Retinal pigment epithelial cell (primary cell): Measurements from ENCODE around the gene UNC13C.

DNA sequence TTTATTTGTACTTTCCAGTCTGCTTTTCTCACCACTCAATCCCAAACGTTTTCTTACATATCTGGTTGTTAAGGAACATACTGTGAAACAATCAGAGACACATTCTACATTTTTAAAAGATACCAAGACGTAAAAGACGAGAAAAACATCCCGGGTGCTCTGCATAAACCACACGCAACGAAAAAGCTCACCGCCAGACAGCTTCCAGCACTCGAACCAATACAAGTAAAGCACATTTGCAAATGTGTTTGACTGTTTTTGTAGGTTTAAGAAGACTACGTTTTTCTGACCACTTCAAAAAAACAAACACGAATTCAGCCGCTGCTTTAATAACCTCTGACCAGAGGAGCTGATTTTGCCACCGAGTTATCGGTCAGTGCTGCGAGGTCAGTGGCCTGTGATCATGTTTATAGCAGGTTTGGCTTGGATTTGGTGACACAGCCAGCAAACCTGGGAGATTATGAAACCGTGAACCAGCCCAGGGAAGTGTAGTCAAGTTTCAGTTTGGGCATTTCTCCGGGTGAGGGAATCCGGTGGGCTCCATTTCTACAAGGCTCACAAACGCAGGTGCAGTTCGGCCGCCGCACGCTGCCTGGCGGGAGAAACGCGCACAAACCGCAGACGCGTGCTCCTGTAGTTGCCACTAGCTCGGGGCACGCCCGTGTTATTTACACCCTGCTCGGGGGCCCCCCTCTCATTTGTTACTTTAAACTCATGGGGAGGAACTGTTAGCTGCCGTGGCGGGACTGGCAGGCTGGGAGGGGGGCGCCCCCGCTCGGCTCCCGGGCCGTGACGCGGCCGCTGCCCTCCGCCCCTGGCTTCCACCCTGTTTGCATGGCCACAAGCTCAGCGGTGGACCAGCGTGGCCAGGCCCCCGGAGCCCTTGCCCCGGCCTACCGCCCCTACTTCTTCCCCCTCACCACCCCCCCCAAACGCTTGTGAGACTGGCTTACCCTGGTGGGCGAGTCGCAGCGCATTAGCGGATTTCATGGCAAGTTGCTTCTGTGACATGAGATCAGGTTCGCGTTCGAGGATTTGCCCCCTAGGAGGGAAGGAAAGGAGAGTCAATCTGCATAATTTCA, 13.5 kb upstream of the ONECUT1 start:
- RRBS, result 1% methylated on average over 9 of the region's 56 CpGs

DNA sequence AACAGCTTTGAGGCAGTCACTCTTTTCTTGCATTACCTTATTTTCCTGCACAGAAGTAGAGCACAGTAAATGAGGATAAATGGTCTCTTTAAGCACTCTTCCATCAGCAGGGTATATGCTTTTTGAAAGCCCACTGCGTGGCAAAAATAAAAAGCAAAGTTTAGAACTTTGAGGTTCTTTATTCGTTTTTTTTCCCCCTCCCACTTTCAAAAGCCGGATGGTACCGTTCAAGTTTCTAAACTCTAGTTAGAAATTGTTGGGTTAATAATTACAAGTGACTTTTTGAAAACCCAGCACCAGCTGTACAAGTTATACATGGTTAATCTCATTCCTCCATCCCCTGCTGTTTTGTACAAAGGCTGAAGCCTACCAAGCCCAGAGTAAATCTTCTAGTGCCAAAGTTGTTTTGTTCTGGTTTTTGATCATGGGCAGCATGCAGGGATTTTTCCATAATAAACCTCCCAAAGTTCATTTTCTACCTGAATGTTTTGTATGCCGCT, 48.6 kb downstream of the WDR72 start:
- RRBS, result no CpG with 5 or more reads among the region's 5 CpGs

- RRBS, result no CpG with 5 or more reads among the region's 16 CpGs
These were observed 71.5 kb upstream of the WDR72 start for GRCh38 chr15:53830775-53831496.

GRCh38 chr15:53978113-53979015, at the start of gene UNC13C:
Gene UNC13C, plus strand, starts transcription at chr15:53978441.
- RRBS, result no CpG with 5 or more reads among the region's 37 CpGs

GRCh38 chr15:55196118-55196802, 481 bp downstream of the RSL24D1 start:
- RRBS, result no CpG with 5 or more reads among the region's 31 CpGs

DNA sequence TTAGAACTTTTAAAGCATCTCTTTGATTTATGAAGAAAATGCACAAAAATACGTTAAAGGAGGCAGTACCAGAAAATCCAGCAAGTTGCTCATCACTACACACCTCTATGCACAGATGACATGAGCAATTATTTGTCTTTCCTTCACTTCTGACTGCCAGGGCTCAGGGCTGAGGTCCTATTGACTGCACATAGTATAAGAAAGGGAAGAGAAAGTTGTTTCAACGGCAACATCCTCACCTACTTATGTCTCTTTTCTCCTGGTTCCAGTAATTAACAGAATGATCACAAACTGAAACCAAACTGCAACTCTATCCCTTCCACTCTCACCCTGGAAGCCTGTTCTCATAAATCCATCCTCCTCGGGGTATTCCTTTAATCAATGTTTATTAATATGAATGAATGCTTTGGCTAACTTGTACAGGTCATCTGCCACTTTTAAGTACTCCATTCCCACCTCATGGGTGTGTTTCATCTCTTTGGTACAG, 34.6 kb downstream of the RAB27A start:
- RRBS, result no CpG with 5 or more reads among the region's 3 CpGs

GRCh38 chr15:55276980-55277751, 12.4 kb downstream of the RAB27A start:
- RRBS, result no CpG with 5 or more reads among the region's 9 CpGs

- RRBS, result no CpG with 5 or more reads among the region's 10 CpGs
These were observed 77.8 kb downstream of the NEDD4 start for GRCh38 chr15:55915521-55916166.

DNA sequence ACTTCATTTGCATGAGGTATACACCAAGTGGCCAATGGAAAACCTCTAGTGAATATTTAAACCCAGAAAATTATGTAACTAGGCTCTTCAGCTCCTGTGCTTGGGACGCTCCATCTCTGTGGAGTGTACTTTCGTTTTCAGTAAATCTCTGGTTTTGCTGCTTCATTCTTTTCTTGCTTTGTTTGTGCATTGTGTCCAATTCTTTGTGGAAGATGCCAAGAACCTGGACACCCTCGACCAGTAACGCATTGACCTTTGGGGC, 50.3 kb upstream of the NEDD4 start:
- RRBS, result no CpG with 5 or more reads among the region's 4 CpGs

- RRBS, result no CpG with 5 or more reads among the region's 1 CpG
These were observed 105.8 kb upstream of the NEDD4 start for GRCh38 chr15:56099185-56099677.

- RRBS, result no CpG with 5 or more reads among the region's 10 CpGs
These were observed 47.0 kb upstream of the ZNF280D start for GRCh38 chr15:56780237-56780693.

DNA sequence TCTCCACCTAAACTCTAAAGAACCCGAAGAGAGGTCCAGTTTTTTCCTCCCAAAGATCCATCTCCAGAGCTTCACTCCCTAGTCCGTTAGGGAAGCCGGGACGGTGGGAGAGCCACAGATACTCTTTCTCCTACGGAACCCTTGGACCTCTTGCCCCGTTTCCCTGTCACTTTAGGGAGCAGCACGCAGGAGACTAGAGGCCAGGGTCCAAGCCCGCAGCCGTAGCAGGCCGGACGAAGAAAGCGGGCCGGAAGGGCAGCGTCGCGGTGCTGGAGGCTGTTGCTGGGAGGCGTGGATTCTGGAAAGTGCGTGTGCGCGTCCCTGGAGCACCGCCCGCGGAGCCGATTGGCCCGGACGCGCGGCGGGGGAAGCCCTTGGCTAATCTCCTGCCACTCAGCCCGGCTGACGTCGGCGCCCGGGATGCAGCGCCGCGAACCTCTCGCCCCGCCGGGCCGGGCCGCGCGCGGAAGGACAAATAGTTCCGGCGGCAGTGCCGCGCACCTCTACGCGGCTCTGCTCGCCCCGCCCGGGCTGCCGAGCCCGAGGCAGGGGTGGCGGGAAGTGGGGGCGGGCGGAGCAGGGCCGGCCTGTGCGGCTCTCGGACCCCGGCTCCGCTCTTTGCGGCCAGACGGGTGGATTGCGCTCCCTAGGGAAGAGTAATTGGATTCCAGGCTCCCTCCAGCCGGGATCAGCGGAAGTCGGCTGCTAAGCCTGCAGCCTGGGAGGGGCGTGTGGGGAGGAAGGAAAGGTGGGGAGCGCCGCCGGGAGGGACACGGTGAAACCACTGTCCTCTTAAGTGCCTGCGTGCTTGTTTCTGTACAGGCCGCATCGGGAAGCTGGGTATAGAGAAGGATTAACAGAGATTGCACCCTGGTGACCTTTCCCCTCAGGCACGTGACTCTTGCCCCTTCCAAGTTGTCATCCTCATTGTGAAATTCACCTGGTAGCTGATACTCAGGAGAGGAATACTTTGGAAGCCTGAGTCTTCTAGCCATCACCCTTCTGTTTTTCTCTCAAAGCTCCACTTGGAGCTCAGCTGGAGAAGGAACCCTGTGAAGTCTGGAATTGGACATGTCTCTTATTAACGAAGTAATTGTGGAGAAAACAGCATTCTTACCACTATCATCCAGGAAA, 31.2 kb upstream of the TCF12 start:
- RRBS, result under 1% methylated on average over 41 of the region's 80 CpGs

DNA sequence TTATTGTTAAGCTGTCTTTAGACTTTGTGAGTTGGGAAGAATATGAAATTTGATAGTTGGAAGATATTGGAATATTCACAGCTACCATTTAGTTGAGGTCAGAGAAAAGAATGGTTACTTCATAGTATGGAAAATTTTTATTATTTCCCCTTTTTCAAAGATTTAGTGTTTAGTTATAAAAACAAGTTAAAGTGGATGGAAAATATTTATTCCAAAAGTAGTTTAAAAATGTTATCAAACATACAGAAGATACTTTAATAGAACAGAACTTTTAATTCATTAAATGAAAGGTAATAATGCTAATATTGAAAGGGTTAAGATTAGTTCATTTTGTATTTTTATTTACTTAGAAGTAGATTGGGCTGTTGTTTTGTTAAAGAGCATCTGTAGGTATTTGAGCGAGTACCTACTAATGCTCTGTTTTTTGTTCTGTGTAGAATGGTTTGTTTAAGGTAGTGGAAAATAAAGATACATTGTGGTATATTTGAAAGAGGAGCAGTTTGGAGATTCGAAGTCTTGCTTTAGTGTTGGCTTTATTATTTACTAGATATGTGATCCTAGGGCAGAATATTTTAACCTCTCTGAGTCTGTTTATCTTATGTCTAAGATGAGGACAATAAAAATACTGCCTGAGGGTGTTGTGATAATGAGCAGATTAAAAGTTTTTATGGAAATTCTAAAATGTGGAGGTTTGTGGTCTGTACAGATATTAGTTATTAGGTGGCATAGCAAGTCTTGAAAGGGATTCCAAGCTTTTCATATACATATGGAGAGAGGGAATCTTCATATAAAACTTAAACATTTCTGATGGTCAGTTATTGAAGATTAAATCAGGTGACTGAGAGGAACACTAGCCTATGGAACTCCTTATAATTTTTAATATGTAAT, 14.8 kb downstream of the TCF12 start:
- RRBS, result no CpG with 5 or more reads among the region's 2 CpGs

DNA sequence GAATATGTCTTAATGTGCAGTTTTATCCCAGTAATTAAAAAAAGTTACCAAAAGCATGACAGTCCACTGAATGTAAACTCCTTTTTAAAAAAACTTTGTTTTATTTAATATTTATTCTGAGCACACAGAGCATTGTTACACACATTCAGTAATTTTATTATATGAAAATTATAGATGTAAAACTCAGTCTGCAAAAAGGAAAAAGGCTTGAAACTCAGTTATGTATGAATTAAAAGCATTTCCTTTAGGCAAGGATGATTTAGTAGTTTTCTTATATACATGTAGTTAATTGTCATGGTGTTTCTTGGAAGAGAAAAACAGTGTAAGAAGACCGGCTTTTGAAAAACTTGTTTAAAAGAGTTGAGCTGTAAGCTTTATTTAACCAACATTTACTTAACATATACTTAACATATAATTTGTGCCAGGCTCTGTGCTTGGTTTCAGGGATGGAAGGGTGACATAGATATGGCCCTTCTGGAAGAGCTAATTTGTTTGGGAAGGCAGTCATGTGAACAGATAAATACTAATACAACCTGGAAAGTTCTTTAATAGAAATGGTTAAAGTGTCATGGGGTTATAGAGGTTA, 30.9 kb downstream of the TCF12 start:
- RRBS, result no CpG with 5 or more reads among the region's 1 CpG

GRCh38 chr15:57219194-57219585, 157.1 kb upstream of the CGNL1 start:
- RRBS, result no CpG with 5 or more reads among the region's 1 CpG

- RRBS, result no CpG with 5 or more reads among the region's 6 CpGs
These were observed 79.5 kb upstream of the CGNL1 start for GRCh38 chr15:57296781-57297228.

GRCh38 chr15:57305845-57306711, 70.2 kb upstream of the CGNL1 start:
- RRBS, result 1% methylated on average over 5 of the region's 35 CpGs

DNA sequence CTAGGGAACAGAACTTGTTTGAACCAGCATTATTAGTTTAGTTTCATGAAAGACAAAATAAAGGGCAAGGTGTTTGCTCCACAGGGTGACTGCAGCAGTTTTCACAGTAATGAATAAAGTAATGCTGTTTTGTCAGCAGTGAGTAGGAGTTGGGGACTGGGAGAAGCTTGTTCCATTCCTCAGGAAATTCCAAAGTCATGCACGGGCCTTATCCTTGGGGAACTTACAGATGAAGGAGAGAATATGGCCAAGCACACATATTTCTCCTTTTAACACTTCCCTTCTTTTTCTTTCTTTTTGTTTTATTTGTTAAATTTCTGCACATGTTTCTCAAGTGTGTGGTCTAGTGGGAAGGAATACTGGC, 100.4 kb downstream of the CGNL1 start:
- RRBS, result no CpG with 5 or more reads among the region's 1 CpG

GRCh38 chr15:57599309-57599642, 7.6 kb downstream of the MYZAP start:
- RRBS, result no CpG with 5 or more reads among the region's 4 CpGs

DNA sequence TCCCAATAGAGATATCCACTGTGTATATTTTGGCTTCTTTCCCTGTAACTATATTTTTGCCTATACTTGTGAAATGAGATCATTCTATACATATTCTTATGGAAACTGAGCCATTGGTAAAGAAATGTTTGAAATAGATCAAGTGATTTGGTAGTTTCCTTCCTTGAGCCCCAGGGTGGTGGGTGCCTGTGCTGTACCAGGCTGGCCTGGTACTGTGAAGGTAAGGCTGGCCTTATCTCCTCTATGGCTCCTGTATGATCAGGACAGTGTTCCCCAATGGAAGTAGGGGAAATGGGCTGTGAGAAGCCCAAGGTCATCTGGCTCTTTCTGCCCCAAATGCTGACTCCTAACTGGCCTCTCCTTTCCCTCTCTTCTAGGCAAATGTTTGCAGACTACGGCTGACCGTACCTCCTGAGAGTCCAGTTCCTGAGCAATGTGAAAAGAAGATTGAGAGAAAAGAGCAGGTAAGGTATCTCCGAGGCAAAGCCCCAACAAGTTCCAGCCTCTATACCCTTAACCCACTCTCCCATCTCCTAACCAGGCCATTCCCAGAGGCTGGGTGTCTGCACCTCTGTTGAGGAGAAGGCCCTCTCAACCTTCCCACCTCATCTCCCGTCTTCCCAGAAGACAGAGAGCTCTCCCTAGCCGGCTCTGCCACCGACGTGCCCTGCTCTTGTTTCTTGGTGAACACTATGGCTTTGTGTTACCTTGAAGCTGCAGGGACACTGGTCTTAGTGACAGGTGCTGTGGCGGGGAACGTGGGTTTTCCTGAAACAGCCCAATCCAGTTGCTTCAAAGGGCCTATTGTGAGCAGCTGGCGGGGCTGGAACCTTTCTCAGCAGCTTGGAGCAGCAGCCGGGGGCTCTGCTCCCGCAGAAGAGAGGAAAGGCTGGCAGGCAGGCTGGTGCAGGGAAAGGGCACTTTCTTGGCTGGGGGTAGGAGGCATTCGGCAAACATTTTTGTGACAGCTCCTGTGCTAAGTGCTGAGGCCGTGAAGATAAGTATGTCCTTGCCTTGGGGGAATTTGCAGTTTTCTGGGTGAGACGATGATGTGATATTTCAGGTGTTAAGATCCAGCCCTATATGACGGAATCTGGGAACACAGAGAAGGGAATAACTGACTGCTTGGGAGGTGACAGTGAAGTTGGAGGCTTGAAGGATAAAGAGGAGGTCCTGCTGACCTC, 12.6 kb downstream of the MYZAP start:
- RRBS, result no CpG with 5 or more reads among the region's 16 CpGs